Epithelial cell of proximal tubule (primary cell): ENCODE measurements around a stretch of chr14.

DNA sequence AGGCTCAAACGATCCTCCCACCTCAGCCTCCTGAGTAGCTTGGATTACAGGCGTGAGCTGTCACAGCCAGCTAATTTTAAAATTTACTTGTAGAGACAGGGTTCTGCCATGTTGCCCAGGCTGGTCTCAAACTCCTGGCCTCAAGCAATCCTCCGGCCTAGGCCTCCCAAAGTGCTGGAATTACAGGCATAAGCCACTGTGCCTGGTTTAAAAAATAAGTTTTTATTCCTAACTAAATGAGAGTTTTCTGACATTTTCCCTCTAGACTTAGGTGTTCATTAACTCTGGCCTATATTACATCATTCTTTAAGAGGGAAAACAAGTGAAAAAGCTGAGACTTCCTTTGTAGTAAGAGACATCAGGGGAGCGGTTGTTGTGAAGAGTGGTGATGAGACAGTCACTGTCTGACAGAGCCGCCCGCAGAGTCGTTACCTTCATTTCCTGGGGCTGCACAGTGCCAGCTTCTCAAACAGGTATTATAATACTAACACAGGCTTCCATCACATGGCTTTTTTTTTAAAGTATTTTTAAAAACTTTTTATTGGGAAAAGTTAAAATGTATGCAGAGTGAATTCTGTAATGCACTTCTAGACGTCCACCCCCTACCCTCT, 12.8 kb downstream of the ATP5MJ start:
- RAMPAGE, long total RNA: no peak
- RRBS: no CpG with 5 or more reads among the region's 8 CpGs

DNA sequence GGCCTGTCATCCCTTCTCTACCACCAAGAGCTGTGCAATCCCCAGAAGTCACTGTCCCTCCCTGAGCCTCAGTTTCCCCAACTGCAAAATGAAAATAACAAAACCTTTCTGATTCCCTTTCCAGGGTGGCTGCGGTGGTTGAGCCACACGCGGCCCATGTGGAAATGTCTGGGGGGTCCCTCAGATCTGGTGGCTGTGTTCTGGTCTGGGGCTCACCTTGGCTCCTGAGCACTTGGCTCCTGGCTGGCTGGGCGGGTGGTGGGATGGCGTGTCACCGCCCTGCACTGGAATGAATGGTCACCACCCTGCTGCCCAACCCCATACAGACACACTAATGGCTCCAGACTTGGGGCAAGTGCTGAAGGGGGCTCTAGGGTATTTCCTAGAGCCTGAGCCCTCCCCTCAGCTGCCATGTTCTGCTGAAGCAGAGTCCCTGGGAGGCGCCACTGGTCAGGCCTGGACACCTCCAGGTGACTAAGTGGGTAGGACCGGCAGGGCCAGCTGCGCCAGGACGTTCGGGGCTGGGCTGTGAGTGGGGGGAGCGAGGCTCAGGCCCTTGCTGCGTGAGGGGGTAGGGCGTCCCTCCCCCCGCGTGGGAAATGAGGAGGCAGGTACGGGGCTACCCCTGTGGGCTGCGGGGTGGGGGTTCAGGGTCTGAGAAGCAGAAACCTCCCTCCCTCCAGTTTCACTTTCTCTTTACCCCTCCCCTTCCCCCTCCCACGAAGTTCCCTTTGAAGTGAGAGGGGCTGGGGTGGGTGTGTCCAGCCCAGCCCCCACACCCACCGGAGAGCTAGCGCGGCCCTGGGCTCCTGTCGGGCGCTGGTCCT, 22.3 kb upstream of the KIF26A start:
- RAMPAGE, long total RNA: no peak
- RRBS: 4% methylated on average over 5 of the region's 24 CpGs

DNA sequence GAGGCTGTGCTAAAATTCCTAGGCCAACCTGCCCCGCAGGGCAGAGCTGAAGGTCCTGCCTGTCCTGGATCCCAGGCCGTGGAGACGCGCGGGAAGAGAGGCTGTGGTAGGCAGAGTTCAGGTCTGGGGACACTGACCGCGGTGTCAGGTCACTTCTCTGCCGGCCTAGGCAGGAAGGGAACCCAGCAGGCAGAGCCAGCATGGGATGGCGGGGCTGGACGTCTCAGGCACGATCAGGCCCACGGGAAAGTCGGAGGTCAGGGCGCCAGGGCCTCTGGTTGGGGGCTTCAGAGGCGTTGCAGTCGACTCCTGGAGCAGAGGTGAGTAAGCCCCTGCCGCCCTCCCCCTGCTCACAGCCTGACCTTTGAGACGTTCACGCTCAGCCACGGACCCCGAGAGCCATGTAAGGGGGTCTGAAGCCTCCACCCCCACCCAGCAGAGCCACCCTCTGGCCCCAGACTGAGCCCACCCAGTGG, 142.7 kb downstream of the KIF26A start:
- RAMPAGE, long total RNA: no peak
- RRBS: no CpG with 5 or more reads among the region's 21 CpGs

GRCh38 chr14:104291358-104292089, 153.1 kb downstream of the KIF26A start:
- RAMPAGE, long total RNA: no peak
- RRBS: no CpG with 5 or more reads among the region's 21 CpGs

GRCh38 chr14:104437172-104437828, 142.3 kb upstream of the C14orf180 start:
- RAMPAGE, long total RNA: no peak
- RRBS: no CpG with 5 or more reads among the region's 10 CpGs

GRCh38 chr14:104665250-104666080, 24.0 kb upstream of the INF2 start:
- RAMPAGE, long total RNA: no peak
- RRBS: no CpG with 5 or more reads among the region's 16 CpGs

DNA sequence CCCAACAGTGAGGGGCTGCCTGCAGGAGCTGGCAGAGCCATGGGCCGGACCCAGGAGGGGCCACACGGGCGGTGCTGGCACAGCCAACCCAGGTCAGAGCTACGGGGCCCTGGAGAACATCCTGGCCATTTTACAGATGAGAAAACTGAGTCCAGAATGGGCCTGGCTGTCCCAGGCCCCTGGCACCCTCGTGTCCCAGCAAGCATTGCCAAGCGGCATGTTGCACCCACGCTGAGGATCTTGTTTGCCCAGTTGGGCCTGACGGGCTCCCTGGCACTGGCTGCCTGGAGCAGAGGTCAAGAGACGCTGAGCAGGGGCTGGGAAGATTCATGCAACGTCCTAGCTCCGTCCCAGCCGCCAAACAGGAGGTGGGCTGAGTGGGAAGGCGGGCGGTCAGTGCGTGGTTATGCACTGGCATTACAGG, 4.7 kb downstream of the INF2 start:
- RAMPAGE, long total RNA: no peak
- RRBS: 86% methylated on average over 1 of the region's 15 CpGs

- RAMPAGE, long total RNA: no peak
- RRBS: no CpG with 5 or more reads among the region's 25 CpGs
Measured at GRCh38 chr14:104735126-104735887, 11.3 kb downstream of the ADSS1 start.

- RAMPAGE, long total RNA: no peak
- RRBS: no CpG with 5 or more reads among the region's 7 CpGs
Measured at GRCh38 chr14:104745728-104746202, 7.2 kb upstream of the SIVA1 start.

- RAMPAGE, long total RNA: no peak
- RRBS: no CpG with 5 or more reads among the region's 3 CpGs
Measured at GRCh38 chr14:104766830-104767048, 13.8 kb downstream of the SIVA1 start.

DNA sequence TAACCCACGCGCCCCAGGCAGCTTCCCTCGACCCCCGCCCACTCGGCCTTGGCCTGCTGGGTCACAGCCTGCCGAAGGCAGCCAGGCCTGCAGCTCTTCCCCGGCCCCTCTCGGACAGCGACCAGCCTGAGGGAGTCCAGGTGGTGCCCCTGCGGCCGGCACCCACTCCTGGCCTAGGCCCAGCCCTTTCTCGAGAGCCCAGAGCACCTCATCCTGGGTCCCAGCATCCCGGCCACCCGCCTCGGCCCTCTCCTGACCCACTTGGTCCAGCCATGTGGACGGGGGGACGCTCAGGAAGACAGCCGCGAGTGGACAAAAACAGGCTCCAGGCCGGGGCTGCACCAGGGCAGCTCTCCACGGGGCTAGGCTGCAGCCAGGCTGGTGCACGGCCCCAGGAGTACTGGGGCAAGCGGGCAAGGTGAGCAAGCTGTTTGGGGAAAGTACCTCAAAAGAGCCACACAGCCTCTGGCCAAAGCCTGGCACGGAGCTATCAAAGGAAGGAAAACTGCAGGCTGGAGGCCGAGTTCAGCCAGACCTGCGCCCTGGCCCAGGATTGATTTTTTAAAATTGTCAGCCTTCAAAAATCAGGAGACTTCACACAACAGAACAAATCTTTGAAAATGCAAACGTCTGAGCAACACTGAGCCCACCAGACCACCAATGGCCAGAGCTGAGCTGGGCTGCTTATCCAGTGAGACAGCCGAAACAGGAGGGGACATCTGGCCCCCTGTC, 6.4 kb downstream of the AKT1 start:
- RAMPAGE, long total RNA: no peak
- RRBS: 89% methylated on average over 6 of the region's 28 CpGs

GRCh38 chr14:104793856-104794530, 1.6 kb downstream of the AKT1 start:
- RAMPAGE, long total RNA: no peak
- RRBS: no CpG with 5 or more reads among the region's 19 CpGs

- RAMPAGE, long total RNA: no peak
- RRBS: no CpG with 5 or more reads among the region's 16 CpGs
Measured at GRCh38 chr14:104799535-104800103, 1.3 kb upstream of the ZBTB42 start.

DNA sequence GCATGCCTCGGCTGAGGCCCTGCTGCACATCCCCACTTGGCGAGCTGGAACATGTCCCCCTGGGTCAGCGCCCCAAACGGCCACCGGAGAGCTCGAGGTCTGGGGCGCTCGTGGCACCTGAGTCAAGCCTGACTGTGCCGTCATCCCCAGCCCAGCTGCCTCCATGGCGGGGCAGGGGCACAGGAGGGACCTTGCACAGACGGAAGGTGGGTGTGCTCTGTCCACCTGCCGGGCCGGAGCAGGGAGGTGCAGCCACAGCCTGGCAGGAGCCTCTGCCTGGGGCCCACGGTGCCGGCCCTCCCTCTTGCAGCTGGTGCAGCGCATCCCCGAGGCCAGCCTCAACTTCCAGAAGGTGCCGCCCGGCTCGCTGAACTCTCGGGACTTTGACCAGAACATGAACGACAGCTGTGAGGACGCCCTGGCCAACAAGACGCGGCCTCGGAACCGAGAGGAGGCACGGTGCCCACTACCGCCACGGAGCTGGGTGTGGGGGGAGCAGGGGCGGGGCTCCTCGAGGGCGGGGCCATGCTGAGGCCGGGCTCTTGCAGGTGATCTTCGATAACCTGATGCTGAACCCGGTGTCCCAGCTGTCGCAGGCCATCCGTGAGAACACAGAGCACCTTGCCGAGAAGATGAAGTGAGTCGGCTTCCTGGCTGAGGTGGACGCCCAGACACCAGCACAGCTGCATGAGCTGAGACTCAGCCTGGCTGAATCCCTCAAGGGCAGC, 28.3 kb downstream of the CEP170B start:
- RAMPAGE, long total RNA: no peak
- RRBS: 55% methylated on average over 6 of the region's 41 CpGs

DNA sequence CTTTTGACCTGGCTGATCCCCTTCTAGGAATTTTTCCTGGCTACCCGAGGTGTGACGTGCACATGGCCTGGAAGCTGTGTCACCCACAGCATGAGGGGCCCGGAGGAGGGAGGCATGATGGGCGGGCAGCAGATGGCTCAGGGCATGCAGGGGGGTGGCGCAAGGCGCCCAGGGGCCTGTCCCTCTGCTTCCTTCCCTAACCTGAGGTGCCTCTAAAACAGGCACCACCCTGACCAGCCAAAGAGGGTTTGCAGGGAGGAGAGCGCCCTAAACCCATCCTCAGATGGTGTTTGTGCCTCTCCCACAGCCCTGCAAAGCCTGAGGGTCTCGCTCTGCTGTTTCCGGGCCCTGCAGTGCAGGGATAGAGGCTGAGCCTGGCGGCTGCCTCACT, 6.6 kb downstream of the GPR132 start:
- RAMPAGE, long total RNA: no peak
- RRBS: no CpG with 5 or more reads among the region's 10 CpGs

- RAMPAGE, long total RNA: no peak
- RRBS: 100% methylated on average over 1 of the region's 20 CpGs
Measured at GRCh38 chr14:105067274-105068067, 2.2 kb upstream of the GPR132 start.

- RAMPAGE, long total RNA: no peak
- RRBS: 3% methylated on average over 17 of the region's 33 CpGs
Measured at GRCh38 chr14:105088145-105088760, 23.0 kb upstream of the GPR132 start.

- RAMPAGE, long total RNA: no peak
- RRBS: 52% methylated on average over 6 of the region's 13 CpGs
Measured at GRCh38 chr14:105287559-105288179, 13.1 kb downstream of the BRF1 start.

DNA sequence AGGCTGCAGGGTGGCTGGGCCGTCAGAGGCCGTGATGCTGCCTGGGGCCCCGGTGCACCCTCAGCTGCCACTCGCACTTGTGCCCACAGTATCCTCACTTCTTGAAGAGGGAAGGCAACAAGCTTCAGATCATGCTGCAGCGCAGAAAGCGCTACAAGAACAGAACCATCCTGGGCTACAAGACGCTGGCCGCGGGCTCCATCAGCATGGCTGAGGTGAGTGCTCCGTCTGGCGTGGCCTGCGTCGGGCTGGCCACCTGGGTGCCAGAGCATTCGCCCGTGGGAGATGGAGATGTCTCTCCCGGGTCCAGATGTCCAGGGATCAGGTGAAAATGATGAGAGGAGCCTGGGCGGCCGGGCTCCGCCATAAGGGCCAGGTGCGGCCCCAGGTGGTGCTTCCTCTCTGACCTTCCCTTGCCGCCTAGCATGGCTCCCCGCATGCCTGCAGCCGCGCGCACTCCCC, 40.4 kb downstream of the PACS2 start:
- RAMPAGE, long total RNA: no peak
- RRBS: no CpG with 5 or more reads among the region's 25 CpGs

GRCh38 chr14:105399134-105399854, 956 bp downstream of the TEX22 start:
- RAMPAGE, long total RNA: no peak
- RRBS: no CpG with 5 or more reads among the region's 17 CpGs